Calu3 (cell line): ENCODE data around the gene POU5F2.

DNA sequence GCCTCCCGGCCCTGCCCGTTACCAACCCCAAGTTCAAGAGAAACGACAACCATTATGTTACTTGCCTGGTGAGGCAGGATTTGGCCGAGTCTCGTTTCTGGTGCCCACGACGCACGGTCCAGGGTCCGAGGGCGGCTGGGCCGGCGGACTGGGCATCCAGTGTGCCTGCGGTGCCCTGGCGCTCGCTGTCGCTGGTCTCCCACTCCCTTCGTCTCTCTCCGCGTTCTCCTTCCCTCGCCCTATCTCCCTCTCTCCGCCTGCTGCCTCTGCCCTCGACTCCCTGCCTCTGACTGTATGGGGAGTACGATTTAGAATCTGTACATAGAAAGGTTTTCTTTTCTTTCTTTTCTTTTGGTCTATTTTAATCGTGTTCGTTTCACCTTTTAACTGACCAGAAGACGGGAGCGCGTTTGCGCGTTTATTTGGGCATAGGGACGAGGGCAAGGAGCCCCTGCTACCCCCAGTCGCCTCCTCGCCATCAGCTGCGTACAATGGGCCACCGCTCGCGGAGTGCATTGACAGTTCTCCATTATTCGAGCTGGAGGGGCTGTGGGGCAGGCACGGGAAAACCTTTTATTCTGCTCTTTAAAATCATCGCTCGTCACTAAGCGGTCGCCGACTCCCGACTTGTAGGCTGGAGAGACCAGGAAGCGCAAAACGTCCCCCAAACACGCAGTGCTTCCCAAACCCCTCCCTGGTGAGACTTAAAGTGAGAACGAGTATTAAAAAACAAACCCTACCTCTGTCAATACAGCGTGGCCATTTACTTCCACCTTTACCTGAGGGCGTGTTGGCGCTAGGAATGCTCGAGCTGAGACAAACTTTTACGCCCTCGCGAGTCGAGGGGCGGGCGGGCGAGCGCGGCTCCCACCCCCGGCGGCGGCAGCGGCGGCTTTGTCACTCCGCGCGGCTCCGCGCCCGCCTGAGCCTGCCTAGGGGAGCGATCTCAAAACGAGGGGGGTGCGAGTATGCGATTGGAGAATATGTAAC is 2.3 kb upstream of the NR2F1 start:
- PRO-cap, result bidirectional peak, plus-strand start at position 900 of the sequence, minus-strand start at position 930 of the sequence

DNA sequence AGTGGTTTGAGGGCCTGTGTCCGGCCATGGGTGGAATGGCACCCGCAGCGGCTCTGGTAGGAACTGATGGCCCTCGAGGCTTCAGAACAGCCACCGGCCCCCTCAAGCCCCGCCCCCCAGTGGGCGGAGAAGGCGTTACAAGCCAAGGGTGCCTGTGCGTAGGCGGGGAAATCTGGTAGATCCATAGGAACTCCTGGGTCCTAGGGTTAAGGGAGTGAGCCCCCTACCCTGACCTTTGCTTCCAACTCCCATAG is at the start of gene POU5F2:
Gene POU5F2 (minus strand): TSS at position 65 of the 254 bp plus-strand sequence.
- PRO-cap, result no peak

DNA sequence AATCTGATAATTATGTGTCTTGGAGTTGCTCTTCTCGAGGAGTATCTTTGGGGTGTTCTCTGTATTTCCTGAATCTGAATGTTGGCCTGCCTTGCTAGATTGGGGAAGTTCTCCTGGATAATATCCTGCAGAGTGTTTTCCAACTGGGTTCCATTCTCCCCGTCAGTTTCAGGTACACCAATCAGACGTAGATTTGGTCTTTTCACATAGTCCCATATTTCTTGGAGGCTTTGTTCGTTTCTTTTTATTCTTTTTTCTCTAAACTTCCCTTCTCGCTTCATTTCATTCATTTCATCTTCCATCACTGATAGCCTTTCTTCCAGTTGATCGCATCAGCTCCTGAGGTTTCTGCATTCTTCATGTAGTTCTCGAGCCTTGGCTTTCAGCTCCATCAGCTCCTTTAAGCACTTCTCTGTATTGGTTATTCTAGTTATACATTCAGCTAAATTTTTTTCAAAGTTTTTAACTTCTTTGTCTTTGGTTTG is 114.9 kb upstream of the POU5F2 start:
- PRO-cap, result no peak

- PRO-cap, result no peak
These were observed 251.0 kb upstream of the FAM172A start for GRCh38 chr5:94362409-94362843.

- PRO-cap, result no peak
These were observed 313.0 kb downstream of the SLF1 start for GRCh38 chr5:94931374-94931987.

DNA sequence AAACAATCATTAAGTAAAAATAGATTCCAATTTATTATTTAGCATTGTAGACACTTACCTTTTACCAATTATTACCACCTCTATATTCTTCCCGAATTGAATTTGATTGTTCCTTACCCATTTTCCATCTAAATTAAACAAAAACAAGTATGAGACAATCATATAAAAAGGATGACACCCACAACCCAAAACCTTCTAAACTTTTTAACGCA is 4.3 kb downstream of the SKIC3 start:
- PRO-cap, result no peak

DNA sequence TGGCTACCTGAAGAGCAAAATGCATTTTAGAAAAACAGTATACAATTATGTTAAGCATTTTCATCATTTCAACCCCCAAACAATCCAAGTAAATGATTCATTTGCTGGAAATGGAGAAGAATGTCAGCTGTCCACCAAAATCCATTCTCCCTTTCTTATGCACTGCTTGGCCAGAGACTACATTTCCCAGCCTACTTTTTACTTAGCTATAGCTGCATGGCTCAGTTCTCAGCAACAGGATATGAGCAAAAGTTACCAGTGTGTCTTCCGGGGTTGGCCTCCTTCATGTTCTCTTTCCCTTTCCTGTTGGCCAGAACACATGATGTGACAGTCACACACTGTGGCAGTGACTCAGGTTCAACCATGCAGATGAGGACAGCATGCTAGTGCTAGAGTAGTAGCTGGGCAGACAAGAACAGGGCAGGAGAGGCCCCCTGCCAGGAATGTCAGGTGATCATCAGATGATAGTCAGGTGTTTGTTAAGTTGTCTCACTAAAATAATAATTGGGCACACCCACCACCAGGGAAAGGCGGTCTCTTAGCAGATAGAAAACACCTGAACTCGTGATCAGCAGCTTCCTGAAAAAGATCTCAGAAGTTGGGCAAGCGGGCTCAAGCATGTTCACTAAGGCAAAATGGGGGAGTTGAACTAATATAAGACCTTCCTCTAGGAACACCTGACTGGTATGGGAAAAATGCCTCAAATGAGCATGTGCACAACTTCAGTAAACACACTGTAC is 12.2 kb downstream of the GPR150 start:
- PRO-cap, result no peak

- PRO-cap, result no peak
These were observed 20.8 kb upstream of the RHOBTB3 start for GRCh38 chr5:95710423-95710702.

GRCh38 chr5:95723416-95724023 is 7.6 kb upstream of the RHOBTB3 start:
- PRO-cap, result no peak

DNA sequence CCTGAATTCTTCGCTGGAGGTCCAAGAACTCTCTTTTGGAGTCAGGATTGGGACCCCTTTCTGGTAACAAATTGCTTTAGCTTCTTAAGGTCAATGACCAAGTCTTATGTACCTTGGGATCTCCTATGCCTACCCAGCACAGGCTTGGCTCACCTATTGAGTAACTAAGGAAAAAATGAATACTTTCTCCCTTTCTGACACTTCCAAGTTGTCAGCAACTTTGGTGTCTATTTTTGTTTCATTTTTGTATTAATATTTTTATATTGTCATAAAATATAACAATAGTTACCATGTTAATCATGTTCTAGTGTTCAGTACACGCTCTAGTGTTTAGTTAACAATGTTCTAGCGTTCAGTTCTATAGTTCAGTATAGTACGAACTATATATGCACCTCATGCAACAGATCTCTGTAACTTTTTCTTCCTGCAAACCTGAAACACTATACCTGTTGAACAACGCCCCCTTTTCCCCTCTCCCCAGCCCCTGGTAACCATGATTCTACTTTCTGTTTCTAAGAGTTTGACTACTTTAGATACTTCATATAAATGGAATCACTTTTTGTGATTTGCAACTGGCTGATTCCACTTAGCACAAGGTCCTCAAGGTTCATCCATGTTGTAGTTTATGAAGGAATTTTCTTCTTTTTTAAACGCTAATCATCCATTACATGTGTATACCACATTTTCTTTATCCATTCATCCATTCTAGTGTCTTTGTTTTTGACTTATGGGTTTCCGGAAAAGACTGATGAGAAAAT is 1.7 kb upstream of the RHOBTB3 start:
- PRO-cap, result no peak

DNA sequence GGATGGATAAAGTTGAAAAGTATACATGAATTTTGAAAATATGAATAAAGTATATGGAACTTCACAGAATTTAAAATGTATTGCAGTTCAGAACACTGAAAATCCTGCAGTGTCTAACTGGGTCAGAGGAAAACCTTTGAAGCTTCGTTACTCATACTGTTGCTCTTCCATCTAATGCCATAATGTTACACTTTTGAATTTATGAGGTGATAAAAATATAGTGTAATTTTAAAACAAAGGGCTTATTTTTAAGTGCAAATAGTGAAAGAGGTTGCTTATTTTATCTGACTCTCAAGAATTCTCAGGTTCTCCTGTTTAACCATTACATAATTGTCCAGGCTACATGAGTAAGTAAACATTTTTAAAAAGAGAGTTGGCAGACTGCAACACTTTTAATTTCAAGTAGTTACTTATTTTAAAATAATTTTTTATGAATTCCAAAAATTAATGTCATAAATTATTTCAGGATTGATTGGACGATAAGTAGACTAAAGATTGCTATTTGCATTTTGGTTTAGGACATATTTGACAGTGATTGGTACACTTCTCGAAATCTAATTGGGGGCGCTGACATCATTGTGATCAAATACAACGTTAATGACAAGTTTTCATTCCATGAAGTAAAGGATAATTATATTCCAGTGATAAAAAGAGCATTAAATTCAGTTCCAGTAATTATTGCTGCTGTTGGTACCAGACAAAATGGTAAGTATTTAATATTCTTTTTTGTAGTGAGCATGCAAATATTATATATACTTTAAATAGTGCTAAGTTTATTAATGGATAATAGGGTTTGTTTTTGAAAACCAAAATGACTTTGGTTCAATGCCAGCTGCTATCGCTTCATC is 5.5 kb downstream of the RHOBTB3 start:
- PRO-cap, result no peak

GRCh38 chr5:95754105-95754559 is 23.0 kb downstream of the RHOBTB3 start:
- PRO-cap, result no peak

- PRO-cap, result no peak
These were observed 27.5 kb downstream of the RHOBTB3 start for GRCh38 chr5:95758250-95759436.

DNA sequence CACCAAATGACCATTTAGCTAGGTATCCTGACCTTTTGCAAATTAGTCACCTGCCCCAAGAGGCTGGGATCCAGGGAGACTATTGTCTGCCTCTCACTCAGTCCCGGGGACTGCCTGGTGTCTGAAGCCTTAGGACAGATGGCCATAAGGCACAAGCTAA is 1.9 kb upstream of the GLRX start:
- PRO-cap, result no peak

- PRO-cap, result no peak
These were observed 24.0 kb upstream of the GLRX start for GRCh38 chr5:95846403-95847011.

GRCh38 chr5:95847012-95847244 is 24.4 kb upstream of the GLRX start:
- PRO-cap, result no peak

- PRO-cap, result no peak
These were observed 56.4 kb upstream of the GLRX start for GRCh38 chr5:95878709-95879629.

GRCh38 chr5:95884017-95884610 is 61.6 kb upstream of the GLRX start:
- PRO-cap, result no peak

GRCh38 chr5:95899805-95900243 is 61.8 kb downstream of the ELL2 start:
- PRO-cap, result no peak

DNA sequence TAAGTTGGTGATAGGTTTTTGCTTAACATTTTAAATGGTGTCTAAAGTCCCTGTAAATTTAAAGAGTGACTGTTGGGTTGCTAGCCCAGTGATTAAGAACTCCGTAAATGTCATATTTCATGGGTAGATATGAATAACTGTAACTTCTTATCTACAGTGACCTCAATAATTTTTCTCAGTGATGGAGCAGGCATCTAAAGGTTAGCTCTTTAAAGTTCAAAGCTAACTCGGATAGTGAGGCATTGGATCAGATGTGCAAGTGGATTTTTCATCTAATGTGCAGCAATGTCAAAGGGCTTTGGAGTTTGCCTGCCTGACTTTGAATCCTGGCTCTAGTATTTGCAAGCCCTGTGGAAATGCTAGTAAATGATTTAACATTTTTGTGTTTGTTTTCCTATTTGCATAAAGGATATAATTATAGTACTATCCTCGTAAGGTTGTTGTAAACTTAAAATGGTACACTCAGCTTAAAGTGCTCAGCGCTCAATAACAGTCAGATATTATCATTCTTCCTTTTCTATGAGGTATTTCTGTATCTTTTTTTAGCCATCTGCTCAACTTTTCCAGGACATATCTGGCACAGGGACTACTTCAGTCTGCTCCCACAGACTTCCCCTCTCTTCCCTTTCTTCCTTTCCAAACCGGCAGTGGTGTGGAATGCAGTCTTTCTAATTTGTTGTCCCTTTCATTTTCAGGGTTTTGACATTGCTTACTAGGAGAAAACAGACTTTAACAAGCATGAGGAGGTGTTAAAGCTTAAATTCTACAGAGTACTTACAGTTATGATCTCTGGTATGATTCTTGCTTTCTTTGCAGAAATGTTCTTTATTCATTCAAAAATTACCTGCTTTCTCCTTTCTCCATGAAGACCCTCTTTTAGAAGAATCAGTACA is 163.8 kb upstream of the ELL2 start:
- PRO-cap, result no peak